Colonic mucosa (tissue), 1 donor: ENCODE measurements around the gene GPR83.

- PRO-cap, result no peak
Observed at GRCh38 chr11:93735691-93736703, 5.3 kb downstream of the TAF1D start.

- PRO-cap, result no peak
Observed at GRCh38 chr11:93736704-93737309, 4.5 kb downstream of the TAF1D start.

- PRO-cap, result unidirectional peak, plus-strand start at chr11:93784514; unidirectional peak, minus-strand start at chr11:93784839
Observed at GRCh38 chr11:93784469-93785470, 688 bp downstream of the MED17 start.

GRCh38 chr11:94130585-94131293, 2.1 kb downstream of the PANX1 start:
- PRO-cap, result bidirectional peak, plus-strand start at chr11:94130997, minus-strand start at chr11:94130794

DNA sequence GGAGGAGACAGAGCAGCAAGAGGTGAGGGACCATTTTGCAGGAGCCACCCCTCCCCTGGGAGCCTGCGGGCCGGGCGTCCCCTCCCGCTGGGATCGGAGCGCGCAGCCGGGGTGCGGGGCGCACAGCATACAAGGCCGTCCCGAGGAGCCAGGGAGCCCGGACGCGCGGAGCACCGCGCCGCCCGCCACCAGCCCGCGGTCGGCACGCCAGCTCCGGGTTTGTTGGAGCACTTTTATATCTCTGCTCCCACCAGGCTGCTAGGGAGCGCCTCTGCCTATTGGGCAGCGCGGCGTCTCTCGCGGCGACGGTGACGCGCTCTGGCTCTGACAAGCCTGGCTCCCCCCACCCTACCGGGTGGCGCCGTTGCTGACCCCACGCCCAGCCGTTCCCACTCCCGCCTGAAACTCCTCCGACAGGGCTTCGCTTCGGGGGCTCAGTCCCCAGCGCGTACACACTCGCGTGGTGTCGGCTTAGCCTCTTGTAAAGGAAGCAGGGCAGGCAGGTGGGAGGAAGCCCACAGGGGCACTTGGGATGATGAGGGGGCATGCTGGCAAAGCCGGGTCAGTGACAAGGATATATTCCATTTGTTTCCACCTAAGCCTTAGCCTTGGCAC, at the start of gene GPR83:
Gene GPR83 (minus strand): TSS at position 206 of the 615 bp plus-strand sequence.
- PRO-cap, result no peak

DNA sequence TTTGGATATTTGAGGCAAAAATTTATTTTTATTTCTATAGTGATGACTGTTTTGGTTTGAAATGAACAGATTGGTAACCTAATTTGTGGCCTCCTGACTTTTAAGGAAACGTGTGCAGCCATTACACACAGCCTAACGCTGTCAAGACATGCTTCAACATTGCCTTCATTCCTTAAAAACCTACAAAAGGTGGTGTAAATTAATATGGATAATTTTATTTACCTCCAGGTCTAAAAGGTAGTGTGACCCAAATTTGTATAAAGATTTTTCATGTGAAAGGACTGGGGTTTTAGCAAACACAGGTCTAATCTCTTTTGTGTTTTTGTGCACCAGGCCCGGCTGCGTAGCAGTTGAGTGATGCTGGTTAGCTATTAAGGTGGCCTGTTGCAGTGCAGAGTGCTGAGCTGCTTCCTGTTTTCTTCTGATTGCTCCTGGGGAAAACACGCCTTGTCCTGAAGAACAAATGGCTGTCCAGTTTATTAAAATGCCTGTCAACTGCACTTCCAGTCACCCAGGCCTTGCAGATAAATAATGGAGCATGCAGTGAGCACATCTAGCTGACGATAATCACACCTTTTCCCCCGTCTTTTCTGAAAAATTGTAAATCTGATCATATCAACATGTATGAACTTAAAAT, 1.7 kb downstream of the SRSF8 start:
- PRO-cap, result bidirectional peak, plus-strand start at position 523 of the sequence, minus-strand start at position 345 of the sequence

DNA sequence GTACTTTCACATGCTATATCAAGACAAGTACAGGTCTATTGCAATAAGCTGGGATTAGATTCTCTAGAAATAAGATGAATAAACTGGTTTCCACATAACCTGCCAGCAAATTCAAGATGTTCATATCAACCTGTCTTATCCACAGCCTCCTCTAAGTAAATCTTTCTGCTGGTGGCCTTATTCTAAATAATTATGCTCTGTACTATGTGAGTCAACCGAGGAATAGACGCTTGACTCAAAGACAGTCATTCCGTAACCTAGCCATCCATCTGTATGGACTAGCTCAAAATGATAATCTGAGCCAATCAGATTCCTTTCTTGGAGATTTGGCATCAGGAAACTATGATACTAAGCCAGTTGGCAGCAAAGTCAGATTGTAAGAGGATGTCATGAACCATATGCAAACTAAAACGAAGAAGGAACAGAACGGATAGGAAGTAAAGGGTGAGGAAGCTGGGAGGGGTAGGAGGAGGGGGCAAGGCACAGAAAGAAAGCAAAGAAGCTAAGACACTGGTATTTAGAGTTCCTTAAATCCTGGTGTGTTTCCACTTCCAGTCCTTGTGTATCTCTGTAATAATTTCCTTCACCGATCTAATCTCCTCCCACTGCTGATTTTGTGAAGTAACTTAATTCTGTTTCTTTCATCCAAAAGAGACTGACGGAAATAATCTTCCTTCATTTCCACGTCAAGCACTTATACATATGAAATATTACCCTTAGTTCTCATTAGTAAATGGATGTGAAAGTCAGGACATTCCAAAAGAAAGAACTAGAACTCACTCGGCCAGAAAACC, 10.7 kb upstream of the SESN3 start:
- PRO-cap, result no peak

DNA sequence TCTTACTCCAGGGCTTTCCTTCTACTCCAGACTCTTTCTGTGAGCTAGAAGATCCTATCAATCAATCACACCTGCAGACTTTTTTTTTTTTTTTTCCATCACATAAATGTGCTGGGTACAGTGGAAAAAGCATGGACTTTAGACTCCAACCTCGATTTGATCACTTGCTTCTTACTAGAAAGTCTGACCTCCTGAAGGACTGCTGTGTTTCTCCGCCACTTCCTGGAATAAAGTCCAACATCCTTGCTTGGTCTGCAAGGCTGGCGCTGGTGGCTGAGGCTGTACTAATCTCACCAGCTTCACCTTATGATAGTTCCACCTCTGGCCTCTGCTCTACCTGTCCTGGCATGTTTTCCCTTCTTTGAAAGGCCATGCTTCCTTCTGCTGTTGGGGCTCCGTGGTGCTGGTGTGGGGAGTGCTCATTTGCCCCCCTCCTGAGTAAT, 60.9 kb upstream of the SESN3 start:
- PRO-cap, result no peak

- PRO-cap, result no peak
Observed at GRCh38 chr11:95336844-95338069, 106.3 kb upstream of the SESN3 start.

- PRO-cap, result no peak
Observed at GRCh38 chr11:95487462-95487951, 256.5 kb upstream of the SESN3 start.

GRCh38 chr11:95674646-95675058, 114.9 kb downstream of the FAM76B start:
- PRO-cap, result no peak

GRCh38 chr11:95699571-95700330, 89.8 kb downstream of the FAM76B start:
- PRO-cap, result no peak

GRCh38 chr11:95827571-95828181, 37.4 kb downstream of the CEP57 start:
- PRO-cap, result no peak

- PRO-cap, result no peak
Observed at GRCh38 chr11:95899536-95900054, 24.3 kb downstream of the MTMR2 start.

- PRO-cap, result no peak
Observed at GRCh38 chr11:96154646-96155492, 188.1 kb downstream of the MAML2 start.

GRCh38 chr11:96230415-96231127, 112.4 kb downstream of the MAML2 start:
- PRO-cap, result no peak

- PRO-cap, result no peak
Observed at GRCh38 chr11:96268739-96269278, 74.2 kb downstream of the MAML2 start.

- PRO-cap, result no peak
Observed at GRCh38 chr11:96271738-96272562, 71.0 kb downstream of the MAML2 start.

GRCh38 chr11:96337462-96338024, 5.5 kb downstream of the MAML2 start:
- PRO-cap, result no peak

GRCh38 chr11:96411267-96411876, 21.6 kb downstream of the JRKL start:
- PRO-cap, result no peak